ENCODE measurements around a stretch of chr6.

GRCh38 chr6:144522700-144523429 is 237.7 kb downstream of the UTRN start:
- RRBS = no CpG with 5 or more reads among the region's 2 CpGs

DNA sequence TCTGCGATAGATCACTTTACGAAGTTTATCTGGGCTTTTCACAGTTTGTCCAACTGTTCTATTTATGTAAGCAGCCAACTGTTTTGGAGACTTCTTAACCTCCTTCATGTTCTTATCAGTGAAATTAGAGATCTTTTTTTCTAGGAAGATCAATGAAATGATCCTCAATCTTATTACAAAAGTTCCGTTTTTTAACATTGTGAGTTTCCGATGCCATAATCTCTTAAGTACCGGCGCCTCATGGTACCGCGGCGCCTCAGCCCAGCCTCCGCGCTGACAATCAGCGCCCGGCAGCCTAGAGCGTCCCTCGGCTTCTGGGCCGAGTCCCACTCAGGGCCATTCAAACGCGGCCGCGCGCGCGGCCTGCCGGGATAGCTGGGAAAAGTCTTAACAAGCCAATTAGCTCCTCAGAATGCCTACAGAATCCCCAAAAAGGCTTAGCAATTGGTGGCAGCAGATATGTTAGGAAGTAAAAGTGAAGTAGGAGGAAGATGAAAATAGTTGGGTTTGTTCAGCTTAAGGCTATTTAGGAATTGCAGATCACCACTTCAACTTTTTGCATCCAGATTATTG is 204.8 kb downstream of the ADGB start:
- RRBS = no CpG with 5 or more reads among the region's 24 CpGs

DNA sequence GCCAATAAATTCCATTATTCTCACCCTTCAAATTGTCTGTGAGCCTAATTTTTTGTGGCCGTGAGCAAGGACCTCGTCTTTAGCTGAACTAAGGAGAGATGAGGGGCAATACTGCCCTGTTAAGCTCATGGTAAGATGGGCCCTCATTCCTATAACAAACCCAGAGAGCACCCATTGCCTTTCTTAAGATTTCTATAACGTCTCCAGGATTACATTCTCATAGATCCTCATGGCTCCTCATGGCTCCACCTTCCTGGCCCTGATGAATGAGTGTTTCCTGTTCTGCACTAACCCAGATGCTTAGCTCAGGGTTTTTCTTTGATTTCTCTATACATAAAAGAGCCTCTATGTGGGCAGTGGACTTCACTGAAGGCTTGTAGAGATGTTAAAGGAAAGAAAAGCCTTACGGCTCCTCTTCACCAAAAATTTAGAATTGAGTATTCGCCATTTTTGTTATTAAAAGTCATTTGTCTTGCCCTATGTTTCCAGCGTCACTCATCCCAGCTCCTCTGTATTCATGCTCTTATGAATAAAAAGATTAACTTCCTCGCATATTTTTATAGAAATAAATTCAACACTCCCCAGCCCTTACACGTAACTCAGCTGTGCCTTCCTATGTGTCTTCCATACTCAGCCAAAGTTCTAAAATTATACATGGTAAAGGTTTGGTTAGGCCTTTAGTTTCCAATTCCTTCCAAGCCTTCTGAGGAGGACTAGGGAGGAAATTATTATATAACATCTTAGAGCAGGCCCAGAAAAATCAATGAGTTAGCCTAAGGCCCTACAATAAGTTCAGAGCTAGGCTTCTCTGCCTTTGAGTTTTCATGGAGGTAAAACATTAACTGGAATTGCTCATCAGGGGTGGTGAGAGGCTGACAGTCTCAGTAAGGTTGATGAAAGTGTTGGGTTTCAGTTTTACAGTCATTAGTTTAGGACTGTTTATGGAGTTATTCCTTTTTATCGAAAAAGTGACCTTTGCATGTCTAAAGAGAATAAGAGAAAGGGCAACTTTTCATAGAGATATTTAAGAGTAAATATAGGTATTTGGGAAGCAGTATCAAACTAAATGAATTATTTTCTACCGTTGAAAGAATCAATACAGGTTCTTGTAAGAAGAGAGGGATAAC is 285.7 kb downstream of the ADGB start:
- RRBS = no CpG with 5 or more reads among the region's 10 CpGs

DNA sequence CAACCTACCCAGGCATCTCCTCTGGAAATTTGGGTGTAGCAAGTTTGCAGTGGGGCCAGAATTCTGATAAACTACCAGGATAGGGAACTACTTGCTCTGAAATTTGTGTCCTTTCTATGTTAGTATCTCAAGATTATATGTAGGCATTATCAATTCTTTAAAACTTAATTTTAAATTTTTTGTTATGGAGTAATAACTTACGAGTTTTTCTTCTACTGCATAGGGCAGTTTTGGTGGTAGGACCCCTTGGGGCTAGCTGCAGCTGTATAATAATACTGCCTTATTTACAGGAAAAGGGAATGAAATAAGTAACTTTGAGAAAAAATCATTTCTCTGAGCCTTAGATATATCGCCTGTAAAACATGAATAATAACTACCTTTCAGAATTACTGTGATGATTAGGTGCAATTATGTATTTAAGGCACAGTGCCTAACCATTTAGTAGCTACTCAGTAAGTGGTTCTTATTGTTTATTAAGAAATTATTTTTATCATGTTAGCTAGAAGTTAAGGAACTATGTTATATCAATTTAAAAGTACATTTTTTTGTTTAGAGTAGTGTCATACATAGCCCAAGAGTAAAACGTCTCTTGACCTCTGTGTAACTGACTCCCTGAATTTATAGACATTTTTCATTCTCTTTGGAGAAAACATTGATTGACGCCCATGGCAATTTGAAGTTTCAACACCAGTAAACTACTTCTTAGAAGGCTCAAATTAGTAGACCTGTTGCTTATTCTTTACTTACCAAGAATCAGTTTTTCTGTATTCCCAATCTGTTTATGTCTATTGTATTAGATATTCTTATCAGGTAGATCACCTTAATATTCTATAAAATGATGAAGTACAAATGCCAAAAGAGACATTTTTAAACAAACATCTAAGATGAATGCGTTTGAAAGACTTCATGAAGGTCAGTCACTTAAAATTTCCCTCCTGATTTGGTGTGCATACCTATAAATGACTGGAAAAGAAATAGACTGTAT is 28.4 kb downstream of the STXBP5 start:
- RRBS = no CpG with 5 or more reads among the region's 5 CpGs

- RRBS = no CpG with 5 or more reads among the region's 1 CpG
Observed at GRCh38 chr6:147261654-147262553, 57.7 kb downstream of the STXBP5 start.

DNA sequence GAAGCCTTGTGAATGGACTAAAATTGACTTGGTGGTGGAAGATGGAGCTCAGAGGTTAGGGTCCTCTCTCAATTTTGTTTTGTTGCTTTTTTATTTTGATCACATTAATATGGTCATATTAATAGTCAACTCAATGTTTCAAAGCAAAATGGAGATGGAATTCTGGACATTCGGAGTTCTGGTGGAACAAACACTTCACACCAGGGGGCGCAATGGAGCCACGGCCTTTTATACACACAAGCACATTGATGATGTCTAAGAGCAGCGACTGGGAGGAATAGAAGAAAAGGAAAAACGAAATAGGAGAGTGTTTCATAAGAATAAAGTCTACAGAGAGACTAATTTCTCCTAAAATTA is 197.8 kb upstream of the SASH1 start:
- RRBS = no CpG with 5 or more reads among the region's 5 CpGs

DNA sequence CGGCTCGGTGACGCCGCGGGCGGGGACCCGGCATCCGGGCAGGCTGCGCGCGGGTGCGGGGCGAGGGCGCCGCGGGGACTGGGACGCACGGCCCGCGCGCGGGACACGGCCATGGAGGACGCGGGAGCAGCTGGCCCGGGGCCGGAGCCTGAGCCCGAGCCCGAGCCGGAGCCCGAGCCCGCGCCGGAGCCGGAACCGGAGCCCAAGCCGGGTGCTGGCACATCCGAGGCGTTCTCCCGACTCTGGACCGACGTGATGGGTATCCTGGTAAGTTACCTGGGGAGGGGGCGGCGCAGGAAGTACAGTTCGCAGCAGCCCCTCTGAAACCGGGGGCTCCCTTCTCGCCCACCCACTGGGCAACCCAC is 301 bp downstream of the SASH1 start:
- RRBS = 3% methylated on average over 18 of the region's 47 CpGs

DNA sequence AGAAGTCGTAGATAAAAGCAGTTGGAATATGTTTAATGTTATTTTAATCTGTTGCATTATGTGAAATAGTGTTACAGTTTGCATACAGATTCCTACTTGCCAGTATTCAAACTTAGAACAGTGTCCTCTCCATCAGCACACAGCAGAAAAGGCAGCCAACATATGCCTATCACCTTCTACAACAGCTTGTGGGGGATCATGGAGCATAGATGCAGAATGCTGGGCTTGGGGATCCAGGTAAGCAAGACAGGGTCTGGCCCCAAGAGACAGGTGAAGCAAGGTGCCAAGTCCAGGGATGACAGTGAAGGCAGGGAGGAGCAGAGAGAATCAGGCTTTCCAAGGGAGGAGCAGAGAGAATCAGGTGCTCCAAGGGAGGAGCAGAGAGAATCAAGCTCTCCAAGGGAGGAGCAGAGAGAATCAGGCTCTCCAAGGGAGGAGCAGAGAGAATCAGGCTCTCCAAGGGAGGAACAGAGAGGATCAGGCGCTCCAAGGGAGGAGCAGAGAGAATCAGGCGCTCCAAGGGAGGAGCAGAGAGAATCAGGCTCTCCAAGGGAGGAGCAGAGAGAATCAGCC is 63.8 kb downstream of the SASH1 start:
- RRBS = no CpG with 5 or more reads among the region's 3 CpGs

GRCh38 chr6:148421654-148422737 is 79.4 kb downstream of the SASH1 start:
- RRBS = no CpG with 5 or more reads among the region's 8 CpGs

DNA sequence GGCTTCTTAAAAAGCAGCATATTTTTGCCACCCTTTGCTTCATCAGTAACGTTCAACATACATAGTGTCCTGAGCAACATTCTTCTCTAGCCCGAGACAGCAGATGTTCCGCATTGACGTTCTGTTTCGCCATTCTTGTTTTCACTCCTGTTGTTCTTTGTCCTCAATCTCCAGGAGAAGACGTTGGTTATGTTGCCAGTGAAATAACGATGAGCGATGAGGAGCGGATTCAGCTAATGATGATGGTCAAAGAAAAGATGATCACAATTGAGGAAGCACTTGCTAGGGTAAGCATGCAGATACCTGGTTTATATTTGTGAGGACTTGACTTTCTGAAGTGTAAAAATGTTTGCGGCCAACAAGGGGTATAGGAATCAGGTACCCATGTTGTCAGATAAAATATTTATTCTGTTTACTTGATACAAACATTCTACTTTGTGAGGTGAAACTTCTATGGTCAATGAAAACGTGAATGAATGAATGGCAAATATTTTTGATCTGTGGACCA is 131.4 kb downstream of the SASH1 start:
- RRBS = no CpG with 5 or more reads among the region's 11 CpGs

DNA sequence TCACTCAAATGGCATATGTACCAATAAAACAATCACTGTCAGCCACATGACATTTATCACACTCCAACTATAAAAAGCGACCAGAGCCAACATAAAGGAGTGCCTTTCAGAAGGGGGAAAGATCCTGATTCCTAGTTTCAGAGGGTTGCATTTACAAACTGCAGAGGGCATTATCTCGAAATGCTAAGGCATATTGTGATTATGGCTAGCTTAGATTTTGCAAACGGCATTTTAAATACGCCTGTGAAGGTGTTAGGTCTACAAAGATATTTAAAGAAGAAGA is 176.4 kb downstream of the SASH1 start:
- RRBS = no CpG with 5 or more reads among the region's 4 CpGs

- RRBS = no CpG with 5 or more reads among the region's 7 CpGs
Observed at GRCh38 chr6:148780852-148781584, 34.2 kb downstream of the UST start.

- RRBS = no CpG with 5 or more reads among the region's 9 CpGs
Observed at GRCh38 chr6:148874760-148875212, 128.0 kb downstream of the UST start.

DNA sequence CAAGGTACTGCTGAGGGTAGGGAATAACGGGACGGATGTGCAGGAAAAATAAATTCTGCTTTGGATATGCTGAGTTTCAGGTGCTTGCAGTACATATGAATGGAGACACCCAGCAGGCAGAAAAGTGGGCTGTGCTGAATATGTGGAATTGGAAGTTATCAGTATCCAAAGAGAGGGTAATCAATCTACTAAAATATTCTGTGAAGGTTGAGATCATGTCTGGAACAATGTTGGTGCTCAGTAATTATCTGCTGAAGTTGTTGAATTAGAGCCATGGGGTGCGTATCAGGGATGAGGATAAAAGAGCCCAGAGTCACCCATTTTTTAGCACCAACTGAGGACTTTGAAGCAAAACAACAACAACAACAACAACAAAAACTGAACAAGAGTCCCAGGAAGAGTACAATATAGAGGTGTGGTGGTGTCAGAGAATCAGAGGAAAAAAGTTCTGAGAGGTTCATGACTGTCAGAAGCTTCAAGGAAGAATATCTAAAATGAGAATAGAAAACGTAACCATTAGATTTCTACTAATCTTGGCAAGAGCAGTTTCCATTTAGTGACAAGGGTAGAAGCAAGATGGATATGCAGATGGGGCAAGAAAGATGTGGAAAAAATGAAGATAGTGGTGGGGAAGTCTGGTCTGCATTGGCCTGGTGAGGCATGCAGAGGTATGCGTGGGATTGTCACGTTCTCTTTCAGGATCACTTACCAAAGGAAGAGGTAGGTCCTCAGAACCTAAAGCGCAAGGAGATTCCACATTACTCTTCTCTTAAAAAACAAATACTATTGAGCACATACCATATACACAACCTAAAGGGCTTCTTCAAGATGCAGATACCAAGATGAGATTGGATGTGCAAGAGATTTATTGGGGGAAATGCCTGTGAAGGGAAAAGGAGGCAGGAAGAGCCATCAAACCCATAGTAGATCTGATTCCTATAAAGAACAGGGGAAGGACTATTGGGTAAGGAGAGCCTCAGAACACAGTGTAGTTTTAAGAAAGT is 238.5 kb downstream of the UST start:
- RRBS = no CpG with 5 or more reads among the region's 7 CpGs

DNA sequence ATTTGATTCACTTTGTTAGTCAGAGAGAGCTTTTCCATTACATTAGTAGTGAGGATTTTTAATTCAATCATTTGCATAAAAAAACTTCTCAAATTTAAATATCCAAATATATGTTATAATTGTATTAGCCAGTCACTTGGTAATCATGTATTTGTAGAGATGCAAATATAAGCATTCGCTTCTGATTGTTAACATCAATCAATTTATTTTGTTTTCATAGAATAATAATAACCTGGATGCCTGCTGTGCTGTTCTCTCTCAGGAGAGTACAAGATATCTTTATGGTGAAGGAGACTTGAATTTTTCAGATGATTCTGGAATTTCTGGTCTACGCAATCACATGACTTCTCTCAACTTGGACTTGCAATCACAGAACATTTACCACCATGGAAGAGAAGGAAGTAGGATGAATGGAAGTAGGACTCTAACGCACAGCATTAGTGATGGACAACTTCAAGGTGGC is 22.2 kb upstream of the SUMO4 start:
- RRBS = no CpG with 5 or more reads among the region's 3 CpGs

- RRBS = no CpG with 5 or more reads among the region's 17 CpGs
Observed at GRCh38 chr6:149454377-149454921, 30.4 kb downstream of the ZC3H12D start.

DNA sequence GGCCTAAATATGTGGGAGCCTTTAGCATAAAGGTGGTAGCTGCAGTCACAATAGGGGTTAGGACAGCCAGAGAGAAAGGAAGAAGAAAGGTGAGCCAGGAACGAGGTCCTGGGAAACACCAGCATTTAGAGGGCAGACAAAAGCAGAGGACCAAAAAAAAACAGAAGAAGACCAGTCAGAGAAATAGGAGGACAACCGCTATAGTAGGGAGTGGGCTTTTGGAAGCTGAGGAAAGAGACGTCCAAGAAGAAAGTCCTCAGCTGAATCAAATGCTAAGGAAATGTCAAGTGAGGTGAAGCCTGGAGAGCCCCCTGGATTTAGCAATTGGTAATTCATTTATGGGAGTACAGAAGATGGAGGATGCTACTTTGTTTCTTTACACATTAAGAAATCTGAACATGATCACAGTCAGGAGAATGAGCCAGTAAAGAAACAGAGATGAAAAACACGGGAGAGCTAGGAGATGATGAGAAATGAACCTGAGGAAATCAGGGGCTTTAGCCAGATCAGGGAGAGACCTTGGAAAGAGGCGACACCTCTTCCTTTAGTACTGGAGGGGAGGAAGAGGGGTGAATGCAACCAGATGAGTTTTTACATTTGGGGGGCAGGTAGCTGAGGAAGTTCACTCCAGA is 41.1 kb downstream of the LRP11 start:
- RRBS = no CpG with 5 or more reads among the region's 5 CpGs

DNA sequence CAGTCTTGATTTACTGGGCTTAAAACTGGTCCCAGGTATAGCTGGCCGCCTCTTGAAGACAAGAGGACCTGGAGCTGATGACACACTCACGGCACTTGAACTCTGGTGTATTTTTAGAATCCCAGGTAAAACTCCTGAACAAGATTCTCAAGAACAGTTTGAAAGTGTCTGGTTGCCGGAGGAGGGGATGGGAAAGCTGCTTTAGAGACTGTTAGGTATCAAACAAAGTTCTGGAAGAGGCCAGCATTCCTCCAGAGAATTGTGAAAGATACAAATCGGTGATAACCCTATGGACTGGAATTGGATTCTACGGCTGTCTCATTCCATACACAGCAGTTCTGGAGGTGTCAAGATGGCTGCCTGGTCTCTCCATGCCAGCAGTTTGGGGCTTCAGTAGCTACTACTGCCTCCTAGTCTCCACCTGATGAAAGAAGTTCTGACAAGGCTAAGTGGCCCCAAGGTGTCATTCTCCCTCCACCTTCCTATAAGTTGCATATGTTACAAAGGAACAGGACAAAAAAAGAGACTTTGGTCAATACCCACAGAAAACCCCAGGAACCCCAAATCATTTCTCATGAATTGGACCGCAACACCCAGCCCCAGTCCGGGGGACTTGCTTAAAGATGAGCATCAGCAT is 40.5 kb downstream of the LRP11 start:
- RRBS = 98% methylated on average over 1 of the region's 7 CpGs

GRCh38 chr6:149852204-149852797 is 11.9 kb downstream of the LRP11 start:
- RRBS = 67% methylated on average over 3 of the region's 7 CpGs